Measurements from ENCODE around the gene ZNF333.

DNA sequence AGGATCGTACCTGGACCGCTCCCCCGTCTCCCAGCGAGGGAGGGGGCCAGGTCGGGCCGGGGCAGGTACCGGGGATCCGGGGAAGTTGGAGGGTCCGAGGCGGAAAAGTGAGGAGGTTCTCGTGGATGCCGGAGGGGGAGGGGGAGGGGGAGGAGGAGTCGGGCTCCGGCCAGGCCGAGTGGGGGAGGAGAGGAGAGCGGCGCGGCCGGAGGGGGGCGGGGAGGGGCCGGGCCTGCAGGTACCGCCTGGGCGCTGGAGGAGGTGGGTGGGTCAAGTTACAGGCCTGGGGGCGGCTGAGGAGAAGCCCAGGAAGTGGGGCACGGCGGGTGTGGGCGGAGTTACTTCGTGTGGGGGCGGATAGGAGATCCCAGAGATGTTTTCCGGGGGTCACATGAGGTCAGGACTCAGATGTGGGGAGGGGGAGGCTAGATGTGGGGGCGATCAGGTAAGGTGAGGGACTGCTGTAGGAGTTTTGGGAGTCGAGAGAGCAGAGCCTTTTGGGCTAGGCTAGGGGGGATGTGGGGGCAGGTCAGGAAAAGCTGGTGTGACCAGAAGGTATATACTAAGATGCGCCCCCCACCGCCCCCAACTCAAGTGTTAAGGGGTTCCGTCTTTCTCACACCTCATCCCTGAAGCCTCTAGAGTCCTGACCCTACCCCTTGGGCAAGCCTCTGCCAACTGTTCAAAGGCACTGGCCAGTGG, 748 bp downstream of the NACC1 start:
- RRBS, result 0% methylated on average over 4 of the region's 35 CpGs

- RRBS, result no CpG with 5 or more reads among the region's 7 CpGs
These were observed 23.5 kb downstream of the IER2 start for GRCh38 chr19:13173789-13174096.

GRCh38 chr19:13461450-13462042, 44.7 kb downstream of the CACNA1A start:
- RRBS, result no CpG with 5 or more reads among the region's 13 CpGs

- RRBS, result no CpG with 5 or more reads among the region's 11 CpGs
These were observed 10.3 kb upstream of the ZSWIM4 start for GRCh38 chr19:13784960-13785411.

DNA sequence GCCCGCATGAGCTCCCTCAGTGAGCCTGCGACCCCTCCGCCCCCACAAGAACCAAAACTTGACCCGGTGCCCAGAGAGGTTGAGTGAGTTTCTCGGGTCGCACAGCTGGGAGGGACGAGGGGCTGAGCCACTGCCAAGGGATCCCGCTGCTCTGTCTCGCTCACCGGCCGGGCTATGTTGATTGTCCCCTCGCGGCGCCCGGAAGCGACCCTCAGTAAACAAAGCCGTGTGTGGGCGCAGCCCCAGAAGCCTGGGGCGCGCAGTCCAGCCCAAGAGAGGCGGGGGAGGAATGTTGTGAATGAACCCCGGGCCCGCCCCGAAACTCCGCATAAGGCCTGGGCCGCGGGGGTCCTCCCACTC, 410 bp upstream of the ZSWIM4 start:
- RRBS, result no CpG with 5 or more reads among the region's 27 CpGs

DNA sequence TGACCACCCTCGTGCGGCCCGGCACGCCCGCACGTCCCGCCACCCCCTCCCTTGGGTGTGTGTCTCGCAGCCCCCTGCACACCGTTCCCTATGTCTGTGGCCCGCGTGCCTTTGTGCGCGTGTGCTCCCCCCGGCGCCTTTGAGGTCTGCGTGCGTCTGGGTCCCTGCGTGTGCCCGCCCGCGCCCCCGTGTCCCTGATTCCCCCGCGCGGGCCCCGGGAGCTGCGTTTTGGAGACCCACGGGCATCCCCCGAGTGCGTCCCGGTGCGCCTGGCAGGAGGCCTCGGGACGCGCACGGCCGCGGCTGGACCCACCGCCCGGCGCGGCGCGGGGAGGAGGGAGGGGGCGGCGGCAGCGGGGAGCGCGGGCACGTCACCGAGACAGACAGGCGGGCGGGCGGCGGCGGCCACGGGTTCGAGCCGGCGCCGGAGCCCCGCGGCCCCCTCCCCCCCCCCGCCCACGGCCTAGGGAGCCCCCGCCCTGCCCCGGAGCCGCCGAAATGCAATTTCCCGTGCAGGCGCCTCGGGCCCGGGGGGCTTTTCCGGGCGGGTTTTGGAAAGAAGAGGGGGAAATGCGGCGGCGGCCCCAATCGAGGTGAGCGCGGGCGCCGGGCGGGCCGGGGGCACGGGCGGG, 12.0 kb upstream of the NANOS3 start:
- RRBS, result 4% methylated on average over 49 of the region's 87 CpGs

DNA sequence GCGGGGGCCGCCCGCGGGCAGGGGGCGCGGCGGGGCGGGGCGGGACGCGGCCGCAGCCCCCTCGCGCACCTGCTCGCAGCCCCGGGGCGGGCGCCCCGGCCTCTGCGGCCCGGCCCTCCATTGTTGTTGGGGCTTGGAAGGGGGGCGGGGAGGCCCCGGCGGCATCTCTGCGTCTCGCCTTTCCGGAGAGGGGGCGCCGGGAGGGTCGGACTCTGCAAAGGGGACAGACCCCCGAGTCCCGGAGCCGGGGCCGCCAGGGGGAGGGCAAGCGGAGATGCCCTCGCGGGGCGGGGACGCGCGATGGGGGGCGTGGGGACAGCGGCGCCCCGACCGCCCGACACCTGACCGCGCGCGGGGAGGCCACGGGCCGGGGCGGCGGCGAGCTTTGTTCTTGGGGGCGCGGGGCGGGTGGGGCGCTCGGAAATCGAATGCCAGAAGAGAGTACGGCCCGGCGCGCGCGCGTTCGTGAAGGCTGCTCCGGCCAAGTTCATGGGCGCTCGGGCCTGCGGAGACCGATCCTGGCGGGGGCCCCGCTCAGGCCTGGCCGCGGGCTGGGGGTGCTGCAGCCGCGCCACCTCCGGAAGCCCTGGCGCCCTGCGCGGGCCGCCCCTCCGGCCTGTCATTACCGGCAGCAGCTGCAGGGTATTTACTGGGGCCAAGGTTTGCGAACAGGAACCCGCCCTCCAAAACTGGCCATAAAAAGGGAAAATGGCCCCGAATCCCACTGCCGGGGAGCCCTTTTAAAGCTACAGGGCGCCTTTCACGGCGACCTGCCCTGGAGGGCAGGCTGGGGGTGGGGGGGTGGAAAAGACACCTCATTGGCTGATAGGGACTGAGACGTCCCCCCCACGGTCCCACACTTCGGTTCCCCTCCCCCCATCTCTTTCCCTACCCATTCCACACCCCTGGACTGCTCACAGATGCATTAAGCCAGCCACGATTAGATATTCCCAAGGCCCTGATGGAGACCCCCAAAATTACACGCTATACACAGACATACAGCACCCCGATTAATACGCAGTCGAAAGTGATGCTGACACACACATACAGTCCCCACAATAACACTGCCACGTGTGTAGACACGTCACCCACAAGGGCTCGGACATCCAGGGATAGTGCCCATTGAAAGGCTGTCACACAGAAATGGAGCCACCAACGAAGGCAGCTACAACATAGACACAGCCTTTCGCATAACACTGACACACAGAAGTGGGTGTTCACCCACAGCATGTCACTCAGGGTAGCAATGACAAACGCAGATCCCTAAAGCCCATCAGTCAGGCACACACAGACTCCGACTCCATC, 11.0 kb upstream of the NANOS3 start:
- RRBS, result 4% methylated on average over 5 of the region's 110 CpGs

DNA sequence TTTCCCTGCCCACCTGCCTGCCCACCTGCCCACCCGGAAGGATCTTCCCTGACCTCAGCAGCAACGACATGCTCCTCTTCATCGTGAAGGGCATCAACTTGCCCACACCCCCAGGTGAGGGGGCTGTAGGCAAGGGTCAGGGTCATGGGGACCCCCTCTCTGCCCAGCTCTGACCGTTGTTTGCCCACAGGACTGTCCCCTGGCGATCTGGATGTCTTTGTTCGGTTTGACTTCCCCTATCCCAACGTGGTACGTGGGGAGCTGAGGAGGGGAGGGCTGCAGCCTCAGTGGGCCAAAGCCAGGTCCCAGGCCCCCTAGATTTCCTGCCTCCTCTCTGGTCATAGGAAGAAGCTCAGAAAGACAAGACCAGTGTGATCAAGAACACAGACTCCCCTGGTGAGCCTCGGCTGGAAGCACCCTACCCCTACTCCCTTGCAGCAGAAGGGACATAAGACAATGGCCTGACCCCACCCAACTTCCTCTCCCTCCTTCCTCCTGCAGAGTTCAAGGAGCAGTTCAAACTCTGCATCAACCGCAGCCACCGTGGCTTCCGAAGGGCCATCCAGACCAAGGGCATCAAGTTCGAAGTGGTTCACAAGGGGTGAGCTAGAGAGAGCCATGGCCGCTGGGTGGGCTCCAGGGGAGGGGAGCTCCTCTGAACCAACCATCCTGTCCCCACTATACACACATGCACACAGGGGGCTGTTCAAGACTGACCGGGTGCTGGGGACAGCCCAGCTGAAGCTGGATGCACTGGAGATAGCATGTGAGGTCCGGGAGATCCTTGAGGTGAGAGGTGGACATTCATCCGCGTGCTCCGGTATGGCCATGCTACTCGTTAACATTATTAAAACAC, 11.5 kb downstream of the PODNL1 start:
- RRBS, result 89% methylated on average over 5 of the region's 20 CpGs

DNA sequence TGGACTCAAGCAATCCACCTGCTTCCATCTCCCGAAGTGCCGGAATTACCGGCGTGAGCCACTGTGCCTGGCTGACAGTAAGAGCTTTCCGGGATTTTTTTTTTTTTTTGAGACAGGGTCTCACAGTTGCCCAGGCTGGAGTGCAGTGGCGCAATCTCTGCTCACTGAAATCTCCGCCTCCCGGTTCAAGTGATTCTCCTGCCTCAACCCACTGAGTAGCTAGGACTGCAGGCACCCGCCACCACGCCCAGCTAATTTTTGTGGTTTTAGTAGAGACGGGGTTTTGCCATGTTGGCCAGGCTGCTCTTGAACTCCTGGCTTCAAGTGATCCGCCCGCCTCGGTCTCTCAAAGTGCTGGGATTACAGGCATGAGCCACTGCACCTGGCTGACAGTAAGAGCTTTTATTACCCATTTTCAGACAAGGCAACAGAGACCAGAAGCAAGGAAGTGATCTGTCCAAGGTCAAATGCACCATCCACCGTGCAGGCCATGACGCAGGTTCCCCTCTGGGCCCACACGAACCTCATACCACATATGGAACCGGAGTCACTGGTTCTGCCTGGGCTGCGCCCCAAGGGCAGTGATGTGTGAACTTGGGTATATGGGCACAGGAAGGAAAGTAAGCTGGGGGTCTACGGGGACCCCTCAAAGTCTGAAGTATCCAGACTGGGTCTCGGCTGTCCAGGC, 20.9 kb downstream of the RFX1 start:
- RRBS, result no CpG with 5 or more reads among the region's 21 CpGs

- RRBS, result no CpG with 5 or more reads among the region's 12 CpGs
These were observed 10.9 kb downstream of the RFX1 start for GRCh38 chr19:13995154-13995784.

GRCh38 chr19:14091075-14092065, 5.8 kb upstream of the C19orf67 start:
- RRBS, result under 1% methylated on average over 24 of the region's 77 CpGs

- RRBS, result no CpG with 5 or more reads among the region's 19 CpGs
These were observed 684 bp downstream of the PRKACA start for GRCh38 chr19:14116718-14117437.

- RRBS, result no CpG with 5 or more reads among the region's 5 CpGs
These were observed 33.6 kb upstream of the ASF1B start for GRCh38 chr19:14169852-14170454.

DNA sequence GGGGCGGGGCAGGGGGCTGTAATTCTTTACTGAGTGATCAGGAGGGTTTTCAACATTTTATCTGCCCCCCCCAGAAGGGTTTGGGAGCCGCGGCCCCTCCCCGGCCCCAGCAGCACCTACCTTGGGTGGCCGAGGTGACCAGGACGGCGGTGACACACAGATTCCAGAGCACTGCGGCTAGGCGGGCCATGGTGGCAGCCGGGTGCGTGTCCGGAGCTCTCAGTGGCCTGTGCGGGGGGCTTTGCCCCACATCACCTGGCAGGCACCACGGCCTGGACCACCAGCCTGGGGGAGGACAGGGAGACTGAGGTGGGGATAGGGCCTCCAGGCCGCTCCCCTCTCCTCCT, 22.6 kb downstream of the ADGRL1 start:
- RRBS, result no CpG with 5 or more reads among the region's 15 CpGs

GRCh38 chr19:14372369-14372865, 8.8 kb upstream of the ADGRE5 start:
- RRBS, result no CpG with 5 or more reads among the region's 8 CpGs

DNA sequence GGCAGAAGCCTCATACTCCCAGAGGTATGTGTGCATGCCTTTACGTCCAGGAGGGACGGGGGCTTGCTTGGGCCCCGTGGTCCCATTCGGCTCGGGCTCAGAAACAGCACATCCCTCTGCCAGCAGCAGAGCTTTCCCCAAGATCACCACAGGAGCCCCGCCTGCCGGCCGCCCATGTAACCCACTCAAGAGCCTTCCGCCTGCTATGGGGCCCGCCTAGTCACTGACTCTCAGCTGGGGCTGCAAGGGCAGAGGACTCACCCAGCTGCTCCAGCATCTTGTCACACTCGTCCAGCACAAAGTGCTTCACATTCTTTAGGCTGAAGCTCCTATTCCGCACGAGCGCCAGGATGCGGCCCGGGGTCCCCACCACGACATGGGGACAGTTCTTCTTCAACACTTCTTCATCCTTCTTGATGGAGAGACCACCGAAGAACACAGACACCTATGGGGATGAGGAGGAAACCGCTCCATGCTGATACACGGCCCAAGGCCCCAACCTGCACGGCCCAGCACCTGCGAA, 8.4 kb downstream of the DDX39A start:
- RRBS, result no CpG with 5 or more reads among the region's 22 CpGs

GRCh38 chr19:14577129-14577699, 5.3 kb upstream of the NDUFB7 start:
- RRBS, result no CpG with 5 or more reads among the region's 12 CpGs

DNA sequence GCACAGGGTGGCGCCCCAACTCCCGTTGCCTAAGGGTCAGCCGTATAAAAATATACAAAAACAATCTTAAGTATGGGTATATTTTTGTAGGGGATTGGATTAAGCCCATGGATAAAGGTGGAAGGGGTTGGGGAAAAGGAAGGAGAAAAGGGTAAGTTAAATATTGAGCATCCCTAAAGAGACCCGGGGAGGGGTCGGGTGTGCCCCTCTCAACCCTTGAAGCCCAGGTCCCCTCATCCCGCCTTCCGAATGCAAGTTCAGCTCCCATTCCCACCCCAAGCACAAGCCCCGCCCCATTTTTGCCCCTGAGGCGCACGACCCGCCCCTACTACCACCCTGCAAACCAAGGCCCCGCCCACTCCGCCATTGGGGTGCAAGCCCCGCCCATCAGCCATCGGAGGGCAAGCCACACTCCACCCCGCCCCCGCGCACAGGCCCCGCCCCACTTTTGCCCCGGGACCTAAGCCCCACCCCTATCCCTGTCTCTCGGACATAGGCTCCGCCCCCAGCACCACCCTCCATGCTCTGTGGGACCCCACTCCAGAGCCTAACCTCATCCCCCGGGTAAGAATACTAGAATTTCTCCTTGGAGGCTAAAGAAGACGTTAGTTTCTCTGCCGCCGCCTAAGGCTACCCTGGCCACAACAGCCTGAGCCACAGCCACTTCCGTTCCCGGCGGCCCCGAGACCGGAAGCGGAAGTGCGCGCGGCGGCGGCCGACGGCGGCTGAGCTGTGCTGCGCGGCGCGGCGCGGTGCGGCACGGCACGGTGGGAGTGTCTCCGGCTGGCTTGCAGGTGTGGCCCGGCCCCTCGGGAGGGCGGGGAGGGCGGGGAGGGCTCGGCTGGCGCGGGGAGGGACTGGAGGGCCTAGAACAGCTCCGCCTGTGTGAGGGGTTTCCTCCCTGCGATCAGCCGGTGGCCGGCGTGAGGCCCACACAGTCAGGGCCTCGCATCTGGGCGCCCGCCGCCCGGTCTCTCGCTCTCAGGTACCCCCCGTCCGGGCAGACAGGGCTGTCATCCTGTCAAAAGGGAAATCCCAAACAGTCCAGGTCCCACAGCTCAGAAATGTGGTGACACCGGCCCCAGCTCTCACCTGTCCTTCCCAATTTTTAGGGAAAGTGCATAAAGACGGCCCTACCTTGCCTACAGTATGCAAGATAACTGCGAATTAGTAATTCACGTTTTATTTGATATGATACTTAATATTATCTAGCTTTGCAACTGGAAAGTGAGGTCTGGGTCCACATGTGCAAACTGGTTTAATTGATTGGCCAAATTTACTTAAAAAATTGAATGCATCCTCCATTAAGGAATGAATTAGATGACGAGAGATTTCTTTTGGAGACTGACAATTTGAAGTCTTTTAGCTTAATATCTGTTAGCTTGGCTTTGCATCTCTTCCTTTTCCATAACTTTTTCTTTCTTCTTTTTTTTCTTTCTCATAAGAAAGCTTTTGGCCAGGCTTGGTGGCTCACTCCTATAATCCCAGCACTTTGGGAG, at the start of gene ZNF333:
TSS of gene ZNF333 (plus strand) at position 692 of the 1,499 bp plus-strand sequence.
- RRBS, result 2% methylated on average over 9 of the region's 75 CpGs

DNA sequence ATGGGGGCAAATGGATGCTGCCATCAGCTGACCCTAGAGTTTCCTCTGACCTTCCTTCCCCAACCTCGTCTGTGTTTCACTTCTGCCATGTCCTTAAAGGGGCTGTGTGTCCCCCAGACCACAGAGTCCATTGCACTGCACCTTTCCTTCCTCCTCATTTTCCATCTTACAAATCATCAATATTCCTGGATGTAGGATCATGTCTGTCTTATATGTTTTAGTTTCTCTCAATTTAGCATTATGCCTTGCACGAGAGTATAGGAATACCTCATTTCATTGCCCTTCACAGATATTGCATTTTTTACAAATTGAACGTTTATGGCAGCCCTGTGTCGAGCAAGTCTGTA, 42.0 kb downstream of the ZNF333 start:
- RRBS, result no CpG with 5 or more reads among the region's 4 CpGs

GRCh38 chr19:14763523-14764334, 14.6 kb downstream of the ADGRE2 start:
- RRBS, result no CpG with 5 or more reads among the region's 6 CpGs

Measured in GM12892 (cell line).